Measurements from ENCODE around the gene RINT1.

DNA sequence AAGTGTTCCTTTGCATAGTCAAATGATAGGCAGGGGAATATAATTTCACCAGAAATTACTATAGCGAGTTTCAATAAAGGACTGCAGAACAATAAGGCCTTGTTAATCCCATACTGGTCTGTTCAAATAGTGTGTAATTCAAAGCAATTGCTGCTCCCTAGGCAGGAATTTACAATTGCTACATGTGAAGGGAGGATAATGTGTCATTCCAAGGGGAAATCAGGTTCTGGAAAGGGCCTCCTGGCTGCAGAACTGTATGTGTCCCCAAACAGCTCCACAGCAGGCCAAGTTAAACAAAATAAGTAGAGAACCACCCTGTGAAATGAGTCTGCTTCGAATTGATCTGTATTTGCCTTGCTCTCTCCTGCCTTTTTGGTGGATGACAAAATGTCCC lies 42.4 kb upstream of the KMT2E start:
- PRO-cap = no peak

- PRO-cap = no peak
These were observed 40.0 kb upstream of the KMT2E start for GRCh38 chr7:104973766-104974646.

DNA sequence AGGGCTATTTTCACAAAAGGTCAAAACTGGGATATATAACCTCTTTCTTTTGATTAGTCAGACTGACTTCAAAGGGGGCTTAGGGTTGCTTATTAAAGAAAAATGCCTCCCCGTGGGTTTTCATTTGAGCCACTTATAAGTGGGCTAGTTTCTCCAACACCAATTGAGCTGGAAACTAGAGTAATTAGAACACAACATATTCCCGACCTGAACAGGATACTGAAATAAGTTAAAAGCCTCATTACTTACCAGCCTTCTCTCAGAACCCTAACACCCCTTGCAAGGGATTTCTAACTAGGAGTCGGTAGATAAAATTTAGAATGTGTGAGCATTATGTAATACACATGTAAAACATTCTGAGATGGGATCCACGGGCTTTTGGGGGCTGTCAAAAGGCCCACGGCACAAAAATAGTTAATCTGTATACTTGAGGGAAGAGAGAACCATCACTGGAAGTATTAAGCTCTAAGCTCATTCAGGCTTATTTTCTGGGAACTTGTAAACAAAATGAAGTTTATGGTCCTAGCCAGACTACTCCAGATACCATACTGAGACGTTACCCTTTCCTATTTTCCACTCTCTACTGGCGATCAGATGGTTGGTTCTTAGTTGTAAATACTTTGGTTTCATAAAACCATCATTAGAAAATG lies 29.3 kb upstream of the KMT2E start:
- PRO-cap = no peak

DNA sequence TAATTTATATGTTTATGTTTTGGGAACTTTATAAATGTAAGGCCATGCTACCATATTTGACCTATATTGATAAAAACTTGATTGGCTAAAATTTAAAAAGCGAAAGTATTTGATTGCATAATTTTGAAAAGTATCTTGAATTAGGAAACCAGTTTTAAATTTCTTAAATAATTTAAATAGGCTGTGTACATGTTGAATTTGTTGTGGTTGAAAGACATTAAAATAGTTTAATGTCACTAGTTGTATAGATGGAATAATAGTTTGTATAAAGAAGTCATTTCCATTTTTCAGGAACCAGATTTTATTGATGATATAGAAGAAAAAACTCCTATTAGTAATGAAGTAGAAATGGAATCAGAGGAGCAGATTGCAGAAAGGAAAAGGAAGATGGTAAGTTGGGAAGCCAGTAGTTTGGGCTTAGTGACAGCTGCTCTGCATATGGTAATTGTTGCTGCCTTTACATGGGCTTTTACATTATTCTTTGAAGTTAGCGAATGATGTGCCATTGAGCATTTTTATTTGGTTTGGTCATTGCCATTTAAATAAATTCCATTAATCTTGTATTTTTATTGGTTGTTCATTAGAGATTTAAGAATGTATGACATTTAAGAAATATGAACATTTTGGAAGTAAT lies 77.0 kb downstream of the KMT2E start:
- PRO-cap = no peak

DNA sequence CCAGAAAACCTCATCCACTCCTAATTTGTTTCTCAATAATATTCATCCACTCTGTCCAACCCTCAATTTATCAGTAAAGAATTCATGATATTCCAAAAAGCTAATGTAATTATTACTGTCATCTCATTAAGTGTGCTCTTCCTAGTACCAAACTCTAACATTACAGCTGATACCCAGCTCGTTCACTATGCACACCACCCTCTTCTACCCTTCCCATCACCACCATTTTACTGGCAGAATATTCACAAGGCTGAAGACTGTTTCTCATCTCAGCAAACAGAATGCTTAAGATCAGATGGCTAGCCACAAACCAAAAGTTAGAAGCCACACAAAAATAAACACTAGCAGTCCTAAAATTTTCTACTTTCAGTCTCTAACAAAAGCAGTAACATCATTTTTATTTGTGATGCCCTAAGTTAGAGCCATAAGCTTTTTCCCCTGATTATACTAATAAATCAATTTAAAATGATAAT lies 121.5 kb downstream of the SRPK2 start:
- PRO-cap = no peak

DNA sequence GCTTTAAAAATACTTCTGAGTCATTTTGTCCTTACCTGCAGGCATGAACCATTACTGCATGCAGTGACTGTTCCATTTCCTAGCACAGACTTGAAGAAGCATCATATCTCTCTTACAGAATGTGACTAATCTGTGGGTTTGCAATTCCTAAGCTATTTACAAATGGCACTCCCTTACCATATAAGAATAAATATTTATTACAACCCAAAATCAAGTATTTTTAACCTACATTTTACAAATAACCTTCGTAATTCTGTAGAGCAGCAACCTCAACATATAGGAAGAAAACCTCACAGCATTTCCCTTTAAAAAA lies 120.6 kb downstream of the SRPK2 start:
- PRO-cap = no peak

DNA sequence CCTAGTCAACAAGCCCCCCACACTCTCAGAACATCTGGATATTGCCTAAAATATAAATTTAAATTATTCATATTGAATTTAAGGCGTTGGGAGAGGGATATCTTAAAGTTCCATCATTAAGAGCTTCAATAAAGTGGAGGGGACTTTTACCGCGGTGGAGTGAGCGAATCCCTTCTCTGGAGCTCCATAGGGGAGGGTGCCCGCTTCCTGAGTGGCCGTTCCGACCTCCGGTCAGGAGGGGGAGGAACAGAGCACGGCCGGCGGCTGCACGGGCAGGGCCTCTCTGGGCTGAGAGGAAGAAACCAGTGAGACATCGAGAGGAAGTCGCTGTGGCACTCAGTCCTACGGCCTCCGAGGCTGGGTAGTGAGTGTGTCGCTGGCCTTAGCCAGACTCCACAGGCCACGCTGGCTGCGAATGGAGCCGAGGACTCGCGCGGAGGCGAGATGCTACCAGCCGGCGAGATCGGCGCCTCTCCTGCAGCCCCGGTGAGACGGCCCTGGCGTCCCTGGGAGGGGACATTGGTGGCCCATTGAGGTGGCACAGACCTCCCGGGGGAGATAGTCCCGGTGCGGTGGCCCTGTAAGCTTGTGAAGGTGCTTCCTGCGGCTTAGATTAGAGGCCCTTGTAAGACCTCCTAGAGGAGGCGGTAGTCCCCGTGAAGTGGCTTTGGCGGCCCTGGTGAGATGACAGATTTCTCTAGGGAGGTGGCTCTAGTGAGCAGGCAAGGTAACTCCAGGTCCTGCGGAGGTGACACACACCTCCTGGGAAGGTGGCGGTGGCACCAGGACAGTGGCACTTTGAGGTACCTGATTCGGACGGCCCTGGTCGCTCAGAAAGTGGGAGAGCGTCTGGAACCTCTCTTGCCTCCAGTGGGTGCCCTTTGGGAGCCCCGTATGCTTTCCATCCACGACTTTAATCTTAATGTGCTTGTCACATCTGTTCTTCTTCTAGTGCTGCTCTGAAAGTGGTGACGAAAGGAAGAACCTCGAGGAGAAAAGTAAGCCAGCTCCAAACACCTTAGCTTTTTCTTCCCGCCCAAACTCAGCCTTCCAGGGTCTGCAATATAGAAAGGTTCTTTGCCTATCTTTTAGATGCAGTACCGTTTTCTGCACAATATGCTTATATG lies at the start of gene RINT1:
RINT1 (plus strand) TSS at position 330 of the 1,127 bp plus-strand sequence.
- PRO-cap = bidirectional peak, plus-strand start at position 345 of the sequence, minus-strand start at position 207 of the sequence

DNA sequence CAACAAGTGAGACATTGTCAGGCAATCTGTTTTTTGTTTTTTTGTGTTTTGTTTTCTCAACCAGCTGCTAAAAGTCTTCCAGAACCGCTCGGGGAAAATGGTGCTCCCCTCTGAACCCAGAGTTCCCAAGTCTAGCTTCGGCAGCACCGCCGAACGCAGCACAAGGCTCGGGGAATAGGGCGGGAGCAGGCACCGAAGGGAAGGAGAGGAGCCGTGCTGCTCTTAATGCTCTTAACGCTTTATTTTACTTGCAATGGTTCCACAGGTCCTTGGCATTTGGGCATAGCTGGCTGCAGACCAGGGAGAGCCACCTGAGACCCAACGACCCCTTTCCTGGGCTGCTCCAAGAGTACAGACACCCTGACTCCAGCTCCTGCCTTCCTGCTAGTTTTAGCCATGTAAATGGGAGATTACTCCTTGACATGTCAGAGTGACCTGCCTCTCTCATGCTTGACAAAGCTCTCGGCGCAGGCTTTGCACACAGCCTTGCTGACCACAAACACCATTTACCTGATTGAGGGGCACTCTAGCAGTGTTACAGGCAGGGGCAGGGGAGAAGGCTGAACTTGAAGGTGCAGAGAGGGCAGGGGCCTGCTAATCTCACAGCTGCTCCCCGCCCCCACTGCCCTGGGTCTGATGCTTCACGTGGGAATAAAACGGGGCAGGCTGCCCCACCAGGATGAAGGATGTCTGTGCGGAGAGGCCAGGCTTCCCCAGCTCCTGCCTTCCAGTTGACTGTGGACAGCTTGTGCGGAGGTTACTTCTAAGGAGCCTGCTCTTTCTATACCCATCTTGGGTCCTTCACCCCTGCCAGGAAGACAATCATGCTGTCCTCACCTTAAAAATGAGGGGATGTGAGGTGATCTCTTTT lies 58.6 kb upstream of the EFCAB10 start:
- PRO-cap = no peak

DNA sequence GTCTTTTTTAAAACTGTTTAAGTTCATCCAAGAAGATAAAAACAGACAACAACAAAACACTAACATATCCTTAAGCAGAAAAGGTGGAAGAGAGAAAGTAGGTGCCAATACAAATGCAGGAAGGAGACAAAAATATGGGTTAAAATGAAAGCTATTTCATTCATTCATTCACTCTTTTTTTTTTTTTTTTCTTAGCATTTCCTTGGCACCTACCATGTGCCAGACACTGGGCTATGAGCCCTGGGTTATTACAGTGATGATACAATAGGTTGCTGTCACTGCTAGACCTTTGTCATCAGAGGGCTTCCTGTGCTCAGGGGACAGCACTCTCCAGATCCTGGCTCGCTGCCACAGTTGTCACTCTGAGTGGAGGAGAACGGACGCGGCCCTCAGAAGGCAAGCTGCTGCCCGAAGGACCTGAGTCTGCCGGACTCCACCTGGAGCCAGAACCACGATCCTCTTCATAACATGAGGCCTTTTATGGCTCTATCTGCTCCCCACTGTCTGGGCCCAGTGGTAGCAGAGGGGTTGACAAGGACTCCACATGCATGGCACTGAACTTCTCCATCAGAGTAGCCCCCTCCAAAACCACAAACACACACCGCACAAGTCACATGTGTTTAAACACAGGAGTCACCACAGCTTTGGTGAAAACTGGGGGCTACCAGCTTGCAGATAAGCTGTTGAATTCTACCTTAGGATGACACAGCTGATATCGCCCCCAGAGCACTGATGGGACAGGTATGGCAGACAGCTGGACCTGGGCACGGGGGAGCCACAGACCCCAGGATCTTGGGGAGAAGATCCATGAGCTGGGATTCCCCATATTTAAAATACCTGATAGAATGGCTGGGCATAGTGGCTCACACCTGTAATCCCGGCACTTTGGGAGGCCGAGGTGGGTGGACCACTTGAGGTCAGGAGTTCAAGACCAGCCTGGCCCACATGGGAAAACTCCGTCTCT lies 94.7 kb upstream of the EFCAB10 start:
- PRO-cap = no peak

DNA sequence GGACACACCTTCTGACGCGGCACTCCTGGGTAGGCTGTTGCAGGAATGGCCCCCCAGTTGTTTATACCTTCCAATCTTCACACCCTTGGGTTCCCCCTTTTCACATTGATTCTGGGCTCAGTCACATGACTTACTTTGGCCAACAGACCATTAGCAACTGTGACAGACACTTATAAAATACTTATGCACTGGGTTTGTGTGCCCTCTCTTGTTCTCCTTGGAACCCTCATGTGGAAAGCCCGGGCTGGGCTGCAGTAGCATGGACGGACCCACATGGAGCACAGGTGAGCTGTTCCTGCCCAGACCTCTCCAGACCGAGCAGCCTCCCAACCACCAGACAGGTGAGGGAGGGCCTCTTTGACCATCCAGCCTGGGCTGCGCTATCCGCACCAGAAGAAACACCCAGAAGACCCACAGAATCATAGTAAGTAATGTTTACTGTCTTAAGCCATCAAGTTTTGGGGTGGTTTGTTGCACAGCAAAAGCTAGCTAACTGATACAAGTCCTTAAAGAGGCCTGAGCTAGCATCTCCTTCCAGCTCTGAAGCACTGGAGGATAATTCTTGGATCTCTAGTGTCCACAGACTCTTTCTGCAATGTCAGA lies 68.8 kb downstream of the ATXN7L1 start:
- PRO-cap = no peak

- PRO-cap = no peak
These were observed 1.0 kb downstream of the ATXN7L1 start for GRCh38 chr7:105875391-105875807.

DNA sequence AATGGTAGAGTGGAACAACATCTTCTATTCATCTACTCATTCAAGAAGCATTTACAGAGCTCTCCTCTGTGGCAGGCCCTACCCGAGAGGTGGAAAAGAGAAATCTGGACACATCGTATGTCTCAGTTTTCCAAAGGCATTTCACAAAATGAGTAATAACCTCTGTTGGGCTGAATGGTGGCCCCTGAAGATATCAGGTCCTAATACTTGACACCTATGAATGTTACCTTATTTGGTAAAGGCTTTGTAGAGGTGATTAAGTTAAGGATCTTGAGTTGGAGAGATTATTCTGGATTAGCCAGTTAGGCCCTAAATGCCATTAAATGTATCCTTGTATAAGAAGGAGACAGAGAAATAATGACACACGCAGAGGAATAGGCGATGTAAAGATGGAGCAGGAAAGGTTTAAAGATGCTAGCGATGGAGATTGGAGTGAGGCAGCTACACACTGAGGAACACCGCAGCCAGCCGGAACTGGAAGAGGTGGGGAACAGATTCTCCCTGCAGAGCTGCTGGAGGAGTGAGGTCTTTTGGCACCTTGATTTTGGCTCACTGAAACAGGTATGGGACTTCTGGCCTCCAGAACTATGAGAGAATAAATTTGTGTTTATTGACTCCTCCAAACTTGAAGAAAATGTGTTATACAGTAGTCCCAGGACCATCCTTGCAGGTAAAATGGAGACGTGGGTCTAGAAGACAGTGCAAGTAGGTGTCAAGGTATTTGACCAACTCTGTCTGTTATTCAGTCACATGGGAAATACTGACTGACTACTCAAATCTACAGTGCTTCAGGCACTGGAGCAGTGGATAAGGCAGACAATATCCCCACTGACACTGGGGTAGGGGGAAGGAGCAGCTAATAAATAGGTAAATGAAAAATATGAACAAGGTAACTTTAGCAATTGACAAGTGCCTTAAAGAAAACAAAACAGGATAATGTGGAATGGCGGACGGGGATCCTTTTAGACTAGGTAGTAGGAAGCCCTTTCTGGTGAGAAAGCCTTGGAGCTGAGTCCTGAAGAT lies 15.5 kb upstream of the ATXN7L1 start:
- PRO-cap = no peak

DNA sequence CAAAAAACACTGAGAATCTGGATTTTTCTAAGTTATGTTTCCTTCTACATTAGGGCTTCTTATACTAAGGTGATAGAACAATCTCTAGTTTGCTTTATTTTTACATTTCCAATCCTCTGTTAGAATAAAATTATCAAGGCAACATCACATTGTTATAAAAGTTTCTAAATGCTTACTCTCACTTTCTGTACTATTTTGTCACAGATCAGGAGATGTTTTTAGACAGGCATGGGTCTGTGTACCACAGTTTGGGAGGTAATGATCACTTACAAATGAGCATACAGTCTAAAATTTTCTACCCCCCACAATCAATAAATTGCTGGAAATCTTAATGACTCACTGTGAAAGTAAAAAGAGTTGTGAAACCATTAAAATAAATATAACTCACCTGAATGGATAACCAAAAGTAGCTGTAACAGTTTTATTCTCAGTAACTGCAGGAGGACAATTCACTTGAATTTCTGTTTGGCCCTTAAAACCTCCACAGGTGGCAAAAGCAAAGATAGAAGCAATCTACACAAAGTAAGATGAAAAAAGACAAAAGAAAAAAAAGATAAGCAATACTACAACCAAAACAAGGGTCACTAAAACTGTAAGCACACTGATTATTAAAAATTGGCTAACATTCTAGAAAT lies 13.2 kb downstream of the SYPL1 start:
- PRO-cap = no peak

- PRO-cap = no peak
These were observed 64.5 kb upstream of the SYPL1 start for GRCh38 chr7:106176340-106177186.

- PRO-cap = no peak
These were observed 65.5 kb downstream of the NAMPT start for GRCh38 chr7:106219267-106219757.

GRCh38 chr7:106262729-106263430 lies 21.9 kb downstream of the NAMPT start:
- PRO-cap = no peak

DNA sequence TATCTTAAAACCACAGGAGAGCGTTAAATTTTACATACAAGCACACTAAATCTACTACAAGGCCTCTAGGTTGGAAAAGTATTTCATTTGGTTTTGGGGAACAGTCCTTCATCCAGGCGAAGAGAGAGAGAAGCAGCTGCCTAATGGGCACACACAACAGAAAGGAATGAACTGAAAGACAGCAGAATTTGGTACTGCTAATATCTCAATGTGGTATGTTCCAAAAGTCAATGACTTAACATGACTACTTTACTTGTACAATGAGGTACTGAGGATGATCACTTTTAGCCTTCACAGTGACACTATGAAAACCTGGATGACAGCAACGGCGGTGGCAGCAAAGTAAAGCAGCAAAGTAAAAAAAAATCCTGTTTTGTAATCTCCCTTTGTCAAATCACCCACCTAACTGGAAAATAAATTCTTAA lies 7.4 kb downstream of the NAMPT start:
- PRO-cap = no peak

DNA sequence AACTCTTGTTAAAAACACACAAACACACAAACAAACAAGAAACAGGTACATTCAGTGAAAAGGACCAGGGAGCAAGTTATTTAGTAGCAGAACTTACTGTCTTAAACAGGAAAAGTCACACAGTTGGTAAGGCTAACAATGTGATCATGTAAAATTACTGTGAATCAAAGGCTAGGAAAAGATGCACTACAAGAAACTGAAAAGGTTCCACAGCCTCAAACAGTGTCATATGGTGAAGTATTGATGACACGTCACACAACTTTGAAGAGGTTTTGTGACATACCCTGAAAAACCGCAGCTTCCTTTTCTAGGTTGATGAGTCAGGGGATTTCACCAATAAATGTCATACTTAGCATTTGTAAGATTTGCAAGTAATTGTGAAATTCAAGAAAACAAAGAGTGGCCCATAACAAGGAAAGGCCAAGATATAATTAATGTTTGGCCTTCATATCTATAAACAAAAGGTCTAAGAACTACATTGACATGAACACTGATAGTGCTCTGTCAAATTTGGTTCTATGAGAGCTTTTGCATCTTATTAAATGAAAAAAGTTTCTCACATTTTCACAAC lies 61.8 kb upstream of the NAMPT start:
- PRO-cap = no peak

GRCh38 chr7:106598648-106599267 lies 62.2 kb downstream of the CCDC71L start:
- PRO-cap = no peak

GRCh38 chr7:106659551-106660546 lies 1.1 kb downstream of the CCDC71L start:
- PRO-cap = unidirectional peak, plus-strand start at chr7:106660012; unidirectional peak, plus-strand start at chr7:106660327; bidirectional peak, plus-strand start at chr7:106660608, minus-strand start at chr7:106660415

All from ReNcell CX (cell line).